Ishikawa (cell line): Measurements from ENCODE around the gene MYDGF.

- RRBS = 45% methylated on average over 3 of the region's 18 CpGs
Observed at GRCh38 chr19:4043286-4043991, 23.3 kb downstream of the ZBTB7A start.

GRCh38 chr19:4046096-4046939, 20.4 kb downstream of the ZBTB7A start:
- RRBS = no CpG with 5 or more reads among the region's 26 CpGs

- RRBS = 10% methylated on average over 5 of the region's 25 CpGs
Observed at GRCh38 chr19:4086232-4086993, 19.7 kb upstream of the ZBTB7A start.

DNA sequence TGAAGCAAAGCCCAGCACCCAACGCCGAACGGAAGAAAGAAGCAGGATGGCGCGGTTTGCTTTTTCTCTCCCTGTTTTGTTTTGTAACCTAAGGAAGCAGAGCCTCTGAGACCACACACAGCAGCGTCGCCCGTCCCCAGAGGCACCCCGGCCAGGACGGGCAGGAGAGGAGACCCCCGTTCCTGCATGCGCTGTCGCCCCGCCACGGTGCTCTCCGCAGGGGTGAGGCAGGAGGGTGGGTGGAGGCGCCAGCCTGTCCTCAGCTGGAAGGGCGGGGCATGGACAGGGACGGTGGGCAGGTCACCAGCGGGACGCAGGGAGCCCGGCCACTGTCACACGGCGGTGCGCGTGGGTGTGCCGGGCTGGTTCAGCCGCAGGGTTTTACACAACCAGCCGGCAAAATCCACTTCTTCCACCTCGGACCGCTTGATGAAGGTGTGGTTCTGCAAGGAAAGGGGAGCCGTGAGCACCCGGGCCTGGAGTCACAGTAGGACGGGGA, 23.6 kb upstream of the ZBTB7A start:
- RRBS = 88% methylated on average over 5 of the region's 34 CpGs

GRCh38 chr19:4174165-4174659, 8.2 kb downstream of the SIRT6 start:
- RRBS = 46% methylated on average over 3 of the region's 7 CpGs

DNA sequence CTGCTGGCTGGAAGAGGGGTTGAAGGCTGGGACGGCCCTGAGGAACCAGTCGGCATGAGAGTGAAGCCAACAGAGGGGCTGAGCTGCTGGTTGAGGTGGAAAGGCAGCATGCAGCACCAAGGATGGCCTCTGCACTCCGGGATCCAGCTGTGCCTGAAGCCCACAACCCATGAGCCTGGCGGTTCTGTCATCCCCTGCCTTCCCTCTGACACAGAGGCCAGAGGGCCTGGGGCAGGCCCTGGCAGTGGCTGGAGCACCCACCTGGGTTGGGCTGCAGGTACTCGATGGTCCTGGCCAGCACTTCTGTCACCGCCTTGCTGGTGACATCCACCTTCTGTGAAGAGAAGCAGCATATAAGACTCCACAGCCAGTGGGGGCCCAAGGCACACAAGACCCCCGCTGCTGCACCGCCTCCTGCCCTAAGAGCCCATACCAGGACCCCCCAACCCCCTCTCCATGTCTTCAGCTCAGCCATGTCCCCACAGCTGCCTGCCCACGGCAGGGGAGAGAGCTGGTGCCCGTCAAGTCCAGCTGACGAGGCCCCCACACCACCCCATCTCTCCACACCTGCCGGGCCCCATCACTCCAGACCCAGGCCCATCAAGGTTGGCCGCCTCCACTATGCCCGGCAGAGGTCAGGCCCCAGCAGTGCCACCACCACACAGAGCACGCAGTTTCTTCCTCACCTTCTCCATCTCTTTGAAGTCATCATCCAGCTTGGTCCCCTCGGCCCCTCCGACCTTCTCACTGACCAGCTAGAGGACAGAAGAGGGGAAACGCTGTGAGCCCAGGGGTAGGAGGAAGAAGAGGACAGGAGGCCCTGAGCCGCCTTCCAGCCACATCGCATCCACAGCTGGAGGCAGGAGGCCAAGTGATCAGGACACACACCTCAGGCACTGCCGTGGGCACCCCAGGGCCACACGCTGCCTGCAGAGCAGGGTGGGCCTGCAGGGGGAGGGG, 23.2 kb downstream of the MPND start:
- RRBS = 90% methylated on average over 3 of the region's 22 CpGs

DNA sequence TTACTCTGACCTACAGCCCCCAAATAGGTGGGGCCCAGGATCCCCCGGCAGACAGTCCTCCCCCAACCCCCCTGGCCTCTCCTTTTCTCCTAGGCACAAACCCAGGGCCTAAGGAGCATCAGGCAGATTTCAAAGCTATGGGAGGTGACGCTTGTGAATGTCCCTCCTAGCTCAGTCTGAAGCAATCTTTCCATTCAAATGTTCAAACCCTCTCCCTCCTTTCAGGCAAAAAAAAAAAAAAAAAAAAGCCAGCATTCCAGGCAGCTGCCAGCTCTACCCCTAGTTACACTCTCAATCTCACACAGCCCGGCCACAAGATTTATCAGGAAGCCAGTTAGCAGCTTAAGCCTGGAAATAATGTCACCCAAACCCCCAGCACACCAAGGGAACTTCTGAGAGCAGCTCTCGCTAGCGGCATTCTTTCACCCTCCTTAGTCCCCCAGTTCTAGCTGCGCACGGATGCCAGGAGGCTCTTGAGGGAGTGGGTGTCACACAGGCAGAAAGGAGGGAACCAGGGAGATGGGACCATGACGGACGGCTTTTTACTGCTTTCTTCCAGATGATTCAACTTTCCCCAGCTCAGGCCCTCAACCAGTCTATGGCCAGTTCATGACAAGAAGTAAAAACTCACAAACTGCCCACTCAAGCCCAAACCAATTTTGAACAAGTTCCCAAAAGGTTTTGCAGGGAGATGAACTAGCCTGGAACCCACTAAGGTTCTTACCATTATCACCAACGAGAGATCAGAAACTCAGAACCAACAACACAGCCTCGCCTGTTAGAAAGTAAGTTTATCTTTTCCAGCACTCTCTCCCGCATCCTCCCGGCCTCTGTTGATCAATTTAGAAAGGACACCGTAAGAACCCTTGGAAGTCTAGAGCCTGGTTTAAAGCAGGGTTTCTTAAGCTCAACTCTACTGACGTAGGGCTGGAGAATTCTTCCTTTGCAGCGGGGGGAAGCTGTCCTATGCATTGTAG, 6.2 kb downstream of the SH3GL1 start:
- RRBS = no CpG with 5 or more reads among the region's 16 CpGs

DNA sequence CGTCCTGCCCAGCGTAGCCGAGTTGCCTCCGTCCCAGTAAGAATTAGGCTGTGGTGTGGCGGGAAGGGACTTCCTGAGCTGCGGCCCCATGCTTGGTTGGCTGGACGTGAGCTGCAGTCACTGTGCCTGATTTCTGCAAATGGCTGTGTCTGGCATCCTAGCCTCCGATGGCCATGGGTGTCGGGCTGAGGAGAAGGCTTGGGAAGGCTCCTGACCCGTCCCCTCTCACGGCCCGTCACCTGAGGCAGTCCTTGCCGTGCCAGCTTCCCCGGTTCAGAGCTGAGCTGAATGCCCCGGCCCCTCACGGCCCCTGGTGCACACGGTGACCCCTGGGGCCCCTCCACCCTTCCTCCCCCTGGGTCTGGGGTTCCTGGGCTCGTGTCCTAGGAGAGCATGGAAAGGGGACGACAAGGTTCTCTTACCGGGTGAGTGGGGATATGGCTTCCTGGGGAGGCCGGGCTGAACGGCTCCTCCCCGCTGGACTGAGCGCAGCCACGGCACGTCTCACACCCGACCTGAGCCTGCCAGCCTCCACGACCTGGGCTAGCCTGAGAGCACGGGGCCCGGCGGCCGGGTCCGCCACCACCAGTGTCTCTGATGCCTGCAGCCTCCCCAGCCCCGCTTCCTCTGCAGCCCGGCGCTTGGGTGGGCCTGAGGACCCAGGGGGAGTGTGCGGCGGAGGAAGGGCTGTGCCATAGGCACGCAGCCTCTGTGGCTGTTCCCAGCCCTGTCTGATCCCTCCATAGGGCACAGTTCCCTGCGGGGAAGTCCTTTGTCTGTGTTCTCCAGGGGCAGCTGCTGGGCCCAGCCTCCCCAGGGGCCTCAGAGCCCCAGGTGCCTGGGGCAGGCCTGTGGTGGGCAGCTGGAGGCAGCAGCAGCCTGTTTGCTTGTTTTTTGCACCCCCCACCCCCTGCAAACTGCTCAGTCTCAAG, 15.2 kb downstream of the PLIN4 start:
- RRBS = 91% methylated on average over 11 of the region's 40 CpGs

DNA sequence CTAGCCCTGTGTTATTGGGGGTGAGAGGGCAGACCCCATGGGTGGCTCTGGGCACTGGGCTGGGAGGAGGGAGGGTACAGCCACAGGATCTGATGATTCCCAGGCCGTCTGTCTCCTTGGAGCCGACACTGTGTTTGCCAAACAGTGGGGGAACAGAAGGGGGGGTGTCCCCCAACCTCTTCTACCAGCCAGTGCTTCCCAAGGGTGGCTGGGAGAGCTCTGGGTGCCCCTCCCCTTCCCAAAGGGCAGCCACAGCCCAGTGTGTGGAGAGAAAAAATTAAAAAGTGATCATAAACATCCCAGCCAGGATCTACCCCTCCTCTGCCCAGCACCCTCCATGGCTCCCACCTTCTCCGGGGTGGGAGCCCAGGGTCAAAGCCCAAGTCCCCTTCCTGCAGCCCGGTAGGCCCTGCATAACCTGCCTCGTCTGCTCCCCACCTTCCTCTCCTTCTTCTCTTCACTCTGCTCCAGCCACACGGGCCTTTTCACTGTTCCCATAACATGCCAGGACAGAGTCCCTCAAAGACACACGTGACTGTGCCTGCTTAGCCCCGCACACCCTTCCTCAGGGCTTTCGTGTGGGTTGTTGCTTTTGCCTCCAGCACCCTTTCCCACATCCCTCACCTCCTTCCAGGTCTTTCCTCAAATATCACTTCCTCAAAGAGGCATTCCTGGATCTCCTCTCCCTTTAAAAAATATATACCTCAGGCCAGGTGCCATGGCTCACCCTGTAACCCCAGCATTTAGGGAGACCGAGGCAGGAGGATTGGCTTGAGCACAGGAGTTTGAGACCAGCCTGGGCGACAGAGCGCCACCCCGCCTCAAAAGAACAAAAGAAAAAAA, 1.5 kb upstream of the PLIN4 start:
- RRBS = 75% methylated on average over 2 of the region's 13 CpGs

- RRBS = no CpG with 5 or more reads among the region's 31 CpGs
Observed at GRCh38 chr19:4640592-4641581, 1.6 kb downstream of the TNFAIP8L1 start.

DNA sequence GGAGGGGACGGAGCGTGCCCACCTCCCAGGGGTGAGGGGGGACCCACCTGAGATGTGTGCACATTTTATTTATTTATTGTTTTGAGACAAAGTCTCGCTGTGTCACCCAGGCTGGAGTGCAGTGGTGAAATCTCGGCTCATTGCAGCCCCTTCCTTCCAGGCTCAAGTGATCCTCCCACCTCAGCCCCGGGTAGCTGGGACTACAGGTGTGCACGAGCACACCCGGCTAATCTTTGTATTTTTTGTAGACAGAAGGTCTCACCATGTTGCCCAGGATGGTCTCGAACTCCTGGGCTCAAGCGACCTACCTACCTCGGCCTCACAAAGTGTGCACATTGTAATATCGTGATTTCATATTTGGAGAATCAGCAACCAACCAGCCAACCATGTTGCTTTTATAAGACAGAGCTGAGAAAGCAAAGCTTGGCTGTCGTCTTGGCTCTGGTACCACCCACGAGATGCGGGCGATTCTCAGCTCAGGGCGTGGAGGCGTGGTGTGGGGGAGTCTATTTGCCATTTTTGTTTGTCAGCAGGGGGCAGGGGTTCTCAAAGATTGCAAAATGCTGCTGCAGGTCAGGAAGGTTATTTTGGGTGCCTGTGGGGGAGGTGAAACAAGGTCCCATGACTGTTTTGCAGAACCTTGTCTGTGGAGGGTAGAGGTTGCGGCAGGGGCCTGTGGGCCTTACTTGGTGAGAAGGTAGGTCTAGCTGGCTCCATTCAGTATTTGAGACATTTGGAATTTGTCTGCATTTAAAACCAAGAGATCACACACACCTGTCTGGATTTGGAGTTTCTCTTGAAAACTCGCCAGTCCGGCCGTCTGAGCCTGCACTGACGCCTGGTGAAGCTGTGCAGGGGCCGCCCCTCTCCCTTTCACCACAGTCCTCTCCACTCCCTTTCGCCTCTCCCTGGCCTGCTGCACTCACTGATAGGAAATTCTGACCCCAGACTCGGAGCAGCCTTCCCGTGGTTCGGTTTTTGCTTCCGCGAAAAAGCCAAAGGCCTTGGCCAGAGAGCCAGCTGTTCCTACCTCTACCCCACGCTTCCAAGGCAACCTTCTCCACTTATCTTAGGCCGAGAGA, 15.3 kb downstream of the TNFAIP8L1 start:
- RRBS = no CpG with 5 or more reads among the region's 31 CpGs

DNA sequence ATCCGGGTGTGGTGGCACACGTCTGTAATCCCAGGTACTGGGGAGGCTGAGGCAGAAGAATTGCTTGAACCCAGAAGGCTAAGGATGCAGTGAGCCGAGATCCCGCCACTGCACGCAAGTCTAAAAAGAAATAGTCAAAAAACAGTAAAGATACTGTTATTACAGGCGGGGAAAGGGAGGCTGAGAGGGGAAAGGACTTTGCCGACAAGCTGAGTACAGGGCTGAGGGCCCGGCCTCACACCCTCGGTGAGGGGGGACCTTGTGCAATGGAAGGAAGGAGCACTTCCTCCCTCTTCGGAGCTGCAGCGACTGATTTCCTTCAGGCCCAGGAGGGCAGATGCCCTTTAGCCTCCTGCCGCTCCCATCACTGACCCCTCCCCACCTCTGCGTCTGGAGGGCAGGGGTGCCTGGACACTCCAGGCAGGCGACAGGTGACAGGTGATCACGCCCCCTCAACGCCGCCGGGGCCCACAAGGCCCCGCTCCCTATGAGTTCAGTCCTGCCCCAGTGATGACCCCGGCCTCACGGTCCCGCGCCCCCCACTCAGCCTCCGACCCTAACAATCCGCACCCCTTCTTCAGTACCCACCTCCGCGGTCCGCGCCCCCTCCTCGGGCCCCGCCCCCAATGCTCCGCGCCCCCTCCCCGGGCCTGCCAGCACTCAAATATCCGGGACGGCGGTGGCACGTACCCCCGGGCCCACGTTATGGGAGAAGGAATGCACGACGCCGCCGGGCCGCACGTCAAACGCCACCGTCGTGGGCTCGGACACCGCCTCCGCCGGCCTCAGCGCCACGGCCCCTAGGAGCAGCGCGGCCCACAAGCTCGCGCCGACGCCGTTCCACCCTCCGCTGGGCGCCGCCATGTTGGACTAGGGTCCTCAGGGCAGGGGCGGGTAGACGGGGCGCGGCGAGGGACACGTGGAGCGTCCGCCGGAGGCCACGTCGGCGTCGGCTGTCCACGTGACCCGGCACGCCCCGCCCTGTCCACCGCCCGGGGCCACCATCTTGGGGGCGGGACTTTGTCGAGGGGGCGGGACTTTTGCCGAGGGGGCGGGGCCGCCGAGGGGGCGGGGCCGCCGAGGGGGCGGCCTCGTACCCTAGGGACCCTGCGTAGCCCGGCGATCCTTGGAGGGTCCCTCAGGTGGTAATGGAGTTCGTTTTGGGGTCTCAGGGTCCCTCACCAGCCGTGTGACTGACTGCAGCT, at the start of gene MYDGF:
Gene MYDGF, minus strand, starts transcription at position 872 of the 1,205 bp plus-strand sequence.
- RRBS = 1% methylated on average over 26 of the region's 101 CpGs

DNA sequence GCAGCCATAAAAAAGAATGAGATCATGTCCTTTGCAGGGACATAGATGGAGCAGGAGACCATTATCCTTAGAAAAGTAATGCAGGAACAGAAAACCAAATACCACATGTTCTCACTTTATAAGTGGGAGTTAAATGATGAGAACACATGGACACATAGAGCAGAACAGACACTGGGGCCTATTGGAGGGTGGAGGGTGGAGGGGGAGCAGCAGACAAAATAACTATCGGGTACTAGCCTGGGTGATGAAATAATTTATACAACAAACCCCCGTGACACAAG, 15.1 kb downstream of the DPP9 start:
- RRBS = no CpG with 5 or more reads among the region's 2 CpGs

DNA sequence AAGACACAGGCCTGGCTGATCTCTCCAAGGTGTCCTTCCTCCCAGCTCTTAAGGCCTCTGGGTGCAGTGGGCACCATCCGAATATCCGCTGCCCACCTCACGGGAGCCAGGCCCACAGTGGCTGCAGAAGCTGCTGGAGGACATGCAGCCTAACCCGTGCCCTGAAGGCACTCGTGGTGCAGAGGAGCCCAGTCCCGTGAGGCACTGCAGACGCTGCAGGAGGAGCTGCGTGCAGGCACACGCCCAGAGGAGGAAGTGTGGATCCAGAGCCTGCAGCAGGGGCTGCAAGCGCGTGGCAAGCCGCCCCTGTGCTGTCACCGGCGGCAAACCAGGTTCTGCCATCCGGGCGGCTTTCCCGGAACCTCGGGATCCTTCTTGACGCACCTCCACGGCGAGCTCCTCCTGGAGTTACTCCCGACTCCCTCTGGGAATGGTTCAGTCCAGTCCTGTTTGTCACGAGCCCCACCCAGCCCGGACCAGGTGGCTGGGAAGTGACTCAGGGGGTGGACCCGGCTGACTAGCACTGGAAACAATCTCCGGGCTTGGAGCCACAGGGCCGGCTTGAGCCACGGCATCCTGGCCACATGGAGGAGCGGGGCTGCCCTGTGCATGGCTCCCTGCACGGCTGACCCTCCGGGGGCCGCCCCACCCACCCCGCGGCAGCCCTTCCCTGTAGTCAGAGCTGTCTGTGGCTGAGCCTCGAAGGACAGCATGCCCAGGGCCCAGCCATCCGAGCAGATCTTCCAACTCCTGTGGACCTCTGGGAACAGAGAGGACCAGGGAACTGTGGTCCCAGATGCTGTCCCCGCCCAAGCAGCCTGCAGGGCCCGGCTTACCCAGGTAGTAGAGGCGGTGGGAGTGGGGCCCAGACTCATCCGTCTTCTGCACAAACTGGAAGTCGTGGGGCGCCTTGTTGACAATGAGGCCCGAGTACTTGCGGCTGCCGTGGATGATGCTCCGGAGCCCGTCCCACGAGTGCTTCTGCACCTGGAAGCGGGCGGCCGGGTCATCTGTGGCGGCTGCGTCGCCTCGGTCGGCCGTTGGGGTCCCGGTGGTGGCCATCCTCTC, 10.1 kb downstream of the DPP9 start:
- RRBS = 57% methylated on average over 28 of the region's 58 CpGs

DNA sequence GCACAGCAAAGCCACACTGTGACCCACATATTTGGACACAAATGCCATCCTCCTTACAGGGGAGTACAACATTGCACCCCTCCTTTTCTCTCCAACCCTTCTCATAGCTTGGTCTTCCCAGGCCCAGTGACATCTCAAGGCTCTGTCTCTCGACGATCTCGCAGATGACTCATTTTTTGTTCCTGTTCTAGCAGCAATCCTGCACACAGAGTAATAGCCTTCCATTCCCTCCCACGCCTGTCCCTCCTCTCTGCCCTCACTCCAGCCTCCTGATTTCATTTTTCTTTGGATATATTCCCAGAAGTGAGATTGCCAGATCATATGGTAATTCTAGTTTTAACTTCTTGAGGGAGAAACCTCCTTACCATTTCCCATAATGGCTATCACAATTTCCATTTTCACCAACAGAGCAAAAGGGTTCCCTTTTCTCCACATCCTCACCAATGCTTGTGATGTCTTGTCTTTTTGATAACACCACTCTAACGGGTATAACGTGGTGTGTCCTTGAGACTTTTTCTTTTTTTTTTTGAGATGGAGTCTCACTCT, 21.2 kb upstream of the DPP9 start:
- RRBS = no CpG with 5 or more reads among the region's 6 CpGs

GRCh38 chr19:4792847-4793496, 1.4 kb downstream of the FEM1A start:
- RRBS = 89% methylated on average over 8 of the region's 37 CpGs

GRCh38 chr19:4794168-4795430, 3.1 kb downstream of the FEM1A start:
- RRBS = no CpG with 5 or more reads among the region's 30 CpGs

DNA sequence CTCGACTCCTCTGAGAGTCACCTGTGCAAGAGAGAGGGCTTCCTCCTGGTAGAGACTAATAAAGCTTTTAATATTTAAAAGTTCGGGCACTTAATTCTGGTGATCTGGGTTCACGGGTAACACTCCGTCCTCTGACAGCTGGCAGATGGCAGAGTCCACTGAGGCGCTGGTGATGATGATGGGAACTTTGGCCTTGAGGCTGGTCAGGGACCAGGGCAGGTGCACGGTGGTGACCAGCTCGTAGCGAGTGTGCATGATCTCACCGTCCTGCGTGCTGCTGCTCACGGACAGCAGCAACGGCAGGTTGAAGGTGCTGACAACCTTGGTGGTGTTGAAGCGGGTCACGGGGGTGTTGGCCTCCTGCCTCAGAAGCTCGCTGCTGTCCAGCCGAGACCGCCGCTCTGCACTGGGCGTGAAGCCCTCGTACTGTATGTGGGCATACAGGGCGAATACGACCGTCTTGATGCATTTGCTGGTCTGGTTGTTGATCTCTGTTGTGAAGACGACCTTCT, 11.7 kb downstream of the ARRDC5 start:
- RRBS = no CpG with 5 or more reads among the region's 24 CpGs

- RRBS = no CpG with 5 or more reads among the region's 13 CpGs
Observed at GRCh38 chr19:4913991-4914366, 4.7 kb downstream of the UHRF1 start.

DNA sequence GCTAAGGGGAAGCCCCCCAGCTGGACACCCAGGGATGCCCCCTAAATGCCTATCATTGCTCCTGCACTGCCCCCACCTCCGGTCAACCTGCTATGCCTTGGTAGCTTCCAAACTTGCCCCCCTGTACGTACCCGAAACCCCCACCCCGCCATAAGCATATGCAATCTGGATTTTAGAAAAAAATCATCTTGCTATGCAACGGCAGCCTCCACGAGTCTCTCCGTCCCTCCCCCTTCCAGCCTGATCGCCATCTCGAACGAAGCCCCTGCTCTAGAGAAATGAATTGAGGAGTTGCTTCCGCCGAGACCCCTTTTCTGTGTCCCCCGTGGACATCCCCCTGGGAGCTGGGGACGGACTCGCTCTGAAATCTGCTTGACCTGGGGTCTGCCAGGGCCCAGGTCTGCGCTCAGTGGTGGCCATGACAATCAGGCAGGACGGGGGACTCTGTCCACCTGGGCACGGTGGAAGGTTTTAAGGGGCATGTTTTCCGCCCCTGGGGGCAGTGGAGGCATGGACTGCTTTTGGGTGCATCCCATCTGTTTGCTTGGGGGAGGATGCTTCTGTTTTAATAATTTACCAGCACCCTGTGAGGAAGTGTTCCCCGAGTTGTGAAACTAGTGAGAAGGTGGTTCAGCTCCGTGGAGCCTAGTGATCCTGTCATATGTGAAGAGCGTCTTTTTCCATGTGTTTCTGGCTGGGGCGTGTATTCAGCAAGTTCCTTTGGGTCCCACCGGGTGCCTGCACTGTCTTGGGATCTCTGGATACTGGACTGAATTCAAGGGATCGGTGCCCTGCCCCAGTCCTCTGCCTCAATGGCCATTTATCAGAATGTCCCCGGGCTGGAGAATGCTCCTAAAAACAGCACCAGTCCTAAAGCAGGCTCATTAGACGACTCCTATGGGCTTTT, 1.1 kb downstream of the KDM4B start:
- RRBS = 43% methylated on average over 2 of the region's 27 CpGs